ENCODE results near the gene BTN3A1.

- PRO-cap, result bidirectional peak, plus-strand start at chr6:26157243, minus-strand start at chr6:26157126
These were observed 747 bp upstream of the H2BC5 start for GRCh38 chr6:26156934-26157815.

- PRO-cap, result no peak
These were observed 2.7 kb downstream of the H4C5 start for GRCh38 chr6:26206926-26207671.

- PRO-cap, result no peak
These were observed 1.7 kb downstream of the H1-3 start for GRCh38 chr6:26232969-26233592.

- PRO-cap, result bidirectional peak, plus-strand start at chr6:26284735, minus-strand start at chr6:26284703
These were observed 764 bp downstream of the H4C8 start for GRCh38 chr6:26284539-26285001.

DNA sequence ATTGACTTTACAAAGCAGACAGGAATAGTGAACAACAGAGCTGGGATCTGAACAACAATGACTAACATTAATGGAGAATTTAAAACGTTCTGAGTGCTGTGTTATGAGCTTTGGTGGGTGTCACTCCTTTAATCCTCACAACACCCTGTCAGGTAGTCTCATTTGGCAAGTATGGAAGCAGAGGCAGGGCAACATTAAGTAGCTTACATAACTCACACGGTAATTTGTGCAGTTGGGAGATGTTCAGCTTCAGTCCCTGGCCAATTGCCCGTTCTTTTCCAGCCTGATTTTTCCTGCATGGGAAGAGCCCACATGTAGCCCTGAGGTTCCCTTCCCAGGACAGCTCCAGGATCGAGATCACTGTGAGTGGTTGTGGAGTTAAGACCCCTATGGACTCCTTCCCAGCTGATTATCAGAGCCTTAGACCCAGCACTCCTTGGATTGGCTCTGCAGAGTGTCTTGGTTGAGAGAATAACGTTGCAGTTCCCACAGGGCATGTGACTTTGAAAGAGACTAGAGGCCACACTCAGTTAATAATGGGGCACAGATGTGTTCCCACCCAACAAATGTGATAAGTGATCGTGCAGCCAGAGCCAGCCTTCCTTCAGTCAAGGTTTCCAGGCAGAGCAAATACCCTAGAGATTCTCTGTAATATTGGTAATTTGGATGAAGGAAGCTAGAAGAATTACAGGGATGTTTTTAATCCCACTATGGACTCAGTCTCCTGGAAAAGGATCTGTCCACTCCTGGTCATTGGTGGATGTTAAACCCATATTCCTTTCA lies 5.3 kb upstream of the BTN2A2 start:
- PRO-cap, result no peak

- PRO-cap, result unidirectional peak, minus-strand start at chr6:26402482
These were observed at the start of gene BTN3A1 for GRCh38 chr6:26402009-26402887. Gene BTN3A1 (plus strand): TSS chr6:26402275.

DNA sequence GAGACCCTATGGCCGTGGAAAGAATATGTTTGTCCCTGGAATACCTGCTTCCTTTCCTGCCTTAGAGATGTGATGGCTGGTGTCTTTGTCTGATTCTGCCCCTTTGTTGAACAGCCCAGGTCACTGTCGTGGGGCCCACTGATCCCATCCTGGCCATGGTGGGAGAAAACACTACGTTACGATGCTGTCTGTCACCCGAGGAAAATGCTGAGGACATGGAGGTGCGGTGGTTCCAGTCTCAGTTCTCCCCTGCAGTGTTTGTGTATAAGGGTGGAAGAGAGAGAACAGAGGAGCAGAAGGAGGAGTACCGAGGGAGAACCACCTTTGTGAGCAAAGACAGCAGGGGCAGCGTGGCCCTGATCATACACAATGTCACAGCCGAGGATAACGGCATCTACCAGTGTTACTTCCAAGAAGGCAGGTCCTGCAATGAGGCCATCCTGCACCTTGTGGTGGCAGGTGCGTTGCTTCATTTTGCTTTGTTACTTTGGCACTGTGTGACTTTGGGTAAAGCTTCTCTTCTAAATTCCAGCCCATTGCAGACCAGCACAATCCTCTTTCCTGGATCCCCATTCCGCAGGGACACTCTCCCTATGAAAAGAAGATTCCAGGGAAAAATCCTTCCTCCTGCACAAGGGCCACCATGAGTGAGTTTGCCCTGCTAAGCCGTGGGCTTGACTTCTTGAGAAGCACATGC lies 17.3 kb upstream of the BTN3A3 start:
- PRO-cap, result no peak

DNA sequence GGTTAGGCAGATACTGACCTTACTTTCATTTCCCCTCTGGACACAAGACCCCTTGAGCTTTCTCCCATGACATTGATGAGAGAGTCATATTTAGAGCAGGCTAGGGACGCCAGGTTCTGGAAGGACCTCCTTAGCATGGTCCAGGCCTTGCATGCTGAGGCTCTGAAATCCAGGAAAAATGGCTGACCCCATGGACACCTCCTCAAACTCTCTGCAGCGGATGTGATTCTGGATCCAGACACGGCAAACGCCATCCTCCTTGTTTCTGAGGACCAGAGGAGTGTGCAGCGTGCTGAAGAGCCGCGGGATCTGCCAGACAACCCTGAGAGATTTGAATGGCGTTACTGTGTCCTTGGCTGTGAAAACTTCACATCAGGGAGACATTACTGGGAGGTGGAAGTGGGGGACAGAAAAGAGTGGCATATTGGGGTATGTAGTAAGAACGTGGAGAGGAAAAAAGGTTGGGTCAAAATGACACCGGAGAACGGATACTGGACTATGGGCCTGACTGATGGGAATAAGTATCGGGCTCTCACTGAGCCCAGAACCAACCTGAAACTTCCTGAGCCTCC lies 6.2 kb upstream of the BTN2A1 start:
- PRO-cap, result no peak

- PRO-cap, result no peak
These were observed 5.3 kb downstream of the BTN2A1 start for GRCh38 chr6:26462984-26463600.

DNA sequence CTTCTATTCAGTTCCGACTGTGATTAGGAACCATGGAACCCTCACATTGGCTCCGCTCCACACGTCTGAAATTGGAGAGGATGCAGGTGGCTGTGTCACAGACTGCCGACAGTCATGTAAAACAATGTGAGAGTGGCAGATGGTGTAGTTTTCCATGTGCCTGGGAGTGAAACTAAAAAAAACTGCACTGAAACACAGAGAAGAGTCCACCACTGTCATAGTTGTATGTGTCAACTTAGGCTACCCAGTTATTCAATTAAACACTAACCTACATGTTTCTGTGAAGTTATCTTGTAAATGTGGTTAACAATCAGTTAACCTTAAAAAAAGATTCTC lies 3.4 kb upstream of the HMGN4 start:
- PRO-cap, result no peak

DNA sequence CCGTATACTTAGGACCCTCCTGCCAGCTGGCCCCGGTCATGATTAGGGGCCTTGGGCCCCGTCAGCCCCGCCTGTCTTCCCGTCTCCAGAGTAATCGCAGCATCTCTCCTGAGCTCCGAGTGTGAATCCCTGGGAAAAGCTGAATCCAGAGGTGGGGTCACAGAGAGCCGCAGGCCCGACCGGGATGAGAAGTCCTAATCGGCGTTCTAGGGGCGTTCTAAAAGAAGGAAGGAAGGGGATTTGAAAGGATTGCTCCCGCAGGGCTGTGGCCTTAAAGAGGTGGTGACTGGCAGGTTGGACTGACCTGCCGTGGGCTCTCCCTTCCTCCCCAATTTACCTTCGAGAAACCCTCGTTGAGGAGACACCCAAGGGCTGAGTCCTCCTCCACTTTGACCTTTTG lies 407 bp downstream of the HMGN4 start:
- PRO-cap, result bidirectional peak, plus-strand start at position 160 of the sequence, minus-strand start at position 96 of the sequence

DNA sequence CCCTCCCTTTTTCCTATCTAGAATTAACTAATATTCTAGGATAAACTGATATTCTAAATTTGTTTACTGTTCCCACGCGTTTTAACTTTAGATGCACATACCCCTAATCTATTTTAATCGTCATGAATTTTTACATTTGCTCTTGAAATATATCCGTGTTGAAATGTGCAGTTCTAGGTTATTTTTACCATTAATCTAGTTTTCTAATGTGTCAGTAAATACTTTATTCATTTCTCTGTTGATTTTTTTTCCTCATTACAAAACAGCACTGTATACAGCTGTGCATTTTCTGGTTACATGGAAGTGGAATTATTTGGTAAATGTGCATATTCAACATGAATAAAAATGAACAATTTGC lies 1.2 kb downstream of the H4C9 start:
- PRO-cap, result no peak

DNA sequence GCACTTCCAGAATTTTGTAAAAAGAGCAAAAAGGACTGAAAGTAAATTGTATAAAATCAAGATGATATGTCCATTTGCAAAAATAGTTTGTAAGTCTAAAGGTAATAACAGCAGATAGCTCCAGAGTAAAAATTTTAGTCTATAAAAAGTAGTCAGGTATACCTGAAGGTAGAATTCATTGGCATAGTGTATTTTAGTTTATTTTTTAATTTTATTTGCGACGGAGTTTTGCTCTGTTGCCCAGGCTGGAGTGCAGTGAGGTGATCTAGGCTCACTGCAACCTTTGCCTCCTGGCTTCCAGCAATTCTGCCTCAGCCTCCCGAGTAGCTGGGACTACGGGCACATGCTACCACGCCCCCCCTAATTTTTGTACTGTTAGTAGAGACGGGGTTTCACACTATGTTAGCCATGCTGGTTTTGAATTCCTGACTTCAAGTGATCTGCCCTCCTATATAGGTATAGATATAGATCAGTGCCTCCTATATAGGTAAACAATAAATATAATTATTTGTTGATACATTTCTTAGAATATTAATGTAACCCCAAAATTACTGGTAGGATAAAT lies 2.0 kb downstream of the H2BC12 start:
- PRO-cap, result no peak

- PRO-cap, result unidirectional peak, minus-strand start at chr6:27213921
These were observed 33.7 kb upstream of the PRSS16 start for GRCh38 chr6:27213754-27214185.

DNA sequence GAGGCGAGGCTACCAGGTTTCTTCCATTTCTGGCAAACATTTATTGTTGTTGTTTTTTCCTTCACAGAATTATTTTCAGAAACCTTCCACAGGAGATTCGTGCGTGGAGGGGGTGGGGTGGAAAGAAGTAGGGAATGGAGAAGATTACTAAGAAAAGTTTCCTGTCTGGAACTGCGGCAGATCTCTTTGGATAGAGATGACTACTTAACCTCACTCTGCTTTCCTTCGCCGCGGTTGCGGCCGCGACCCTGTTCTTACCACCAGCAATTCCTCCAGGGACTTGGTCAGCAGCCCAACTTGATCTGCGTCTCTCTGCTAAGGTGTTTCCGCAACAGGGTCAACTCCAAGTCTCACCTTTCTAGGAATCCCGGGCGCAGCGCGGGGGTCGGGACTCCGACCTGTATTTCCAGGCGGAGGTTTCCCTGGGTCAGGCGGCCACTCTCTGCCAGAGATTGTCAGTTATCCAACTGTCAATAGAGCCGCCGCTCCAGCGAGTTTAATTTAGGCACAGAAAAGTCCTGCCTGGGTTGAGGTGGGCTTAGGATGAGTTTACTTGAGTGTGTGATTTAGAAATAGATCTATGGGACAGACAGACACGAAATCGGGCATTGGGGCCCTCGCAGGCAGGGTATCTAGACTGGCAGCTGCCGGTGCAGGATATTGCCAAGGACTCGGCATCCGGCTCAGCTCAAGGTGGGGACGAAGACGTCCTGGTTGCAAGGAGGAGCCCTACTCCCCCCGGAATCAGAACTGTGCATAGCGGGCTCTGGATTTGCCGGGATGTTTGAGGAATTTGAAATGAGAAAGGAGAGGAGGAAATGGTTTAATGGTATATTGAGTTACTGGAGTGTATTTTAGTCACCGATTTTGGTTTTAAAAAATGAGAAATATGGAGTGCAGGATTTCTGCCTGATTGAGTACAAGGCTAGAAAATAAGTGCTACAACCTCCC lies 23.9 kb downstream of the POM121L2 start:
- PRO-cap, result no peak

DNA sequence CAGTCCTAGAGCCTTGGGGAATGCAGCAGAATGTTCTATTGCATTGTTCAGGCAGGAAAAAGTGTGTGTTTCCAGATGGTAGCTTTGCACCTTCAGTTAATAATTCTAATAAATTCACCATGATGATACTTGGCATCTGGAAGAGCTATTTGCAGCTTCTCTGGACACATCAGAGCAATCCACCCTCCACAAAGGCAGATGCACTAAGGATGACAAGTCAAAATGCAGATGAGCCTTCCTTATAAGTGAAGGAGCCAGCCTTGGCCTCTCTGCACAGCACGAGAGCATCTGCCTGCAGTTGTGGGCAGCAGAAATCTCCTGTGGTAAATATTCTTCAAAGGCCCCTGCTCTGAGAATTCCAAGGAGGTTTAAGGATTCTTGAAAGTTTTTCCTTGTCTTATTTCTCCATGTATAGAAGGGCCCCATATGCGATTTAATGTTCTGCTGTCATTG lies 6.9 kb upstream of the POM121L2 start:
- PRO-cap, result unidirectional peak, plus-strand start at position 177 of the sequence

- PRO-cap, result no peak
These were observed 18.7 kb upstream of the ZNF391 start for GRCh38 chr6:27369469-27370683.

DNA sequence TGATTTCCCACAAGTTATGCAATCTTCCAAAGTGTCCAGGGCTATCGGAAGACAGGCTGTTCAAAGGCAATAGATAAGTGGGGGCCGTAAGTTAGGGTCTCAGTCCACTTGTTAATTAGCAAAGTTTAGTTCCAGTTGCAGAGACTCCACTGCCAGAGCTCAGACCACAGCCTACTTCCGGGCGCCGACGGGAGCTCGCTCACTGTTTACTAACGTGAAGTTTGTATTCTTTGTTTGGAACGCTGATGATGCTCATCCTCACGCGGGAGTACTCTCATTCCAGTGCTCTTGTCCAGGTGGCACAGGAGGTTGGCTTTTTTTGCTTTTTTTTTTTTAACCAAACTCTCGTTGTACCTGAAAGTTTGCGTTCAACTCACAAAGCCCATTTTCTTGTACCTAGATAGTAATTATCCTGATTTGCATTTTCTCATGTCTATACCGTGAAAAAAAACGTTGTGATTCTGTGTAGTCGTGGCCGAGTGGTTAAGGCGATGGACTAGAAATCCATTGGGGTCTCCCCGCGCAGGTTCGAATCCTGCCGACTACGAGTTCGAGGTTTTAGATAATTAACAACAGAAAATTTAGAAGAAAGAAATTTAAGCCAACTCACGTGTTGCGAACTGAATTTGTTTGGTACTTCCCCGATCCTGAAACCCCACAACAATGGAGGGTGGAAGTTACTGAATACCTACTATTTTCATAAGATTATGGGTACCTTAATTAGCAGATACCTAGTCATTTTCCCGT lies 29.8 kb upstream of the ZNF184 start:
- PRO-cap, result bidirectional peak, plus-strand start at position 464 of the sequence, minus-strand start at position 189 of the sequence

- PRO-cap, result unidirectional peak, plus-strand start at chr6:27618354
These were observed 145.2 kb upstream of the ZNF184 start for GRCh38 chr6:27618223-27618440.

- PRO-cap, result no peak
These were observed 86.6 kb downstream of the H2BC13 start for GRCh38 chr6:27721095-27721468.